Measurements from ENCODE around the genes TOMM5 and TRMT10B.

- PRO-cap, 4 experiments: peak in 4 of 4 experiments; most common plus-strand start chr9:37529231 (in 3); most common minus-strand start chr9:37529253 (in 2)
- RAMPAGE, long total RNA, 4 experiments: no peak in any of the 4 experiments
Observed at GRCh38 chr9:37528827-37529679, 43.3 kb downstream of the POLR1E start.

- PRO-cap, 4 experiments: peak in 4 of 4 experiments; most common plus-strand start chr9:37592645 (in 2); most common minus-strand start chr9:37592604 (in 2)
- RAMPAGE, long total RNA, 4 experiments: start-site peak on the minus strand in 4 of 4 experiments, at chr9:37592545-37592604 at its widest, 919 to 2,349 reads per replicate
Observed at GRCh38 chr9:37591754-37592844, at the start of gene TOMM5. TOMM5 (minus strand) TSS chr9:37592597.

GRCh38 chr9:37753443-37754410 is at the start of gene TRMT10B:
TRMT10B (plus strand) TSS chr9:37753805.
- PRO-cap, 4 experiments: peak in 4 of 4 experiments; most common plus-strand start chr9:37753784 (in 2); most common minus-strand start chr9:37753711 (in 3)
- RAMPAGE, long total RNA, 4 experiments: start-site peak on the plus strand in 4 of 4 experiments, at chr9:37753802-37753826 at its widest, 85 to 227 reads per replicate

DNA sequence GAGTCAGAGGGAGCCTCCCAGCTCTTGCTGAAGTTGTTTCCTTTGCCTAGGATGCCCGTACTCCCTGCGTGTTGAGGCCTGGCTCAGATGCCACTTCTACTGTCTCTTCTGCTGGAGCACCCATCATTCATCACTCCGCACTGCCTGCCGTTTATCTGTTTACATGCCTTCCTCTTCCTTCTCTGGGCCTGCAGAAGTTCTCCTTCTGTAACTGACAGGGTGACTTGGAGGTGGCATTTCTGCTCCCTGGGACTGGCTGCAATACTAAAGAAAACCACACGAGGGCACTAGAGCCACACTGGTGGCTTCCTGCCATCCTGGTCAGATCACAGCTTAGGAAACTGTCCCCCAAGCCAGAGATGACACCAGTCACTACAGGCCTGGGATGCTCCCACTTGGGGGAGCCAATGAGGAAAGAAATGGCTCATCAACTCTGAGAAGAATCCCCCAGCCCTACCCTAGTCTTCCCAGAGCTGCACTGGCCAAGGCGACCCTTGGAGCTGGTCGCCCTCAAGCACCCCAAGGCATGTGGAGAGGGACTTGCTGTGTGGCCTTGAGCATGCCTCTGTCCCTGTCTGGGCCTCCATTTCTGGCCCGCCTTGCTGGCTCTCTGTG is 9.7 kb upstream of the SLC25A51 start:
- PRO-cap, 4 experiments: no peak in any of the 4 experiments
- RAMPAGE, long total RNA, 4 experiments: no peak in any of the 4 experiments

GRCh38 chr9:37965936-37966961 is 62.3 kb upstream of the SLC25A51 start:
- PRO-cap, 4 experiments: no peak in any of the 4 experiments
- RAMPAGE, long total RNA, 4 experiments: no peak in any of the 4 experiments

- PRO-cap, 4 experiments: no peak in any of the 4 experiments
- RAMPAGE, long total RNA, 4 experiments: no peak in any of the 4 experiments
Observed at GRCh38 chr9:37968931-37969692, 65.2 kb upstream of the SLC25A51 start.

DNA sequence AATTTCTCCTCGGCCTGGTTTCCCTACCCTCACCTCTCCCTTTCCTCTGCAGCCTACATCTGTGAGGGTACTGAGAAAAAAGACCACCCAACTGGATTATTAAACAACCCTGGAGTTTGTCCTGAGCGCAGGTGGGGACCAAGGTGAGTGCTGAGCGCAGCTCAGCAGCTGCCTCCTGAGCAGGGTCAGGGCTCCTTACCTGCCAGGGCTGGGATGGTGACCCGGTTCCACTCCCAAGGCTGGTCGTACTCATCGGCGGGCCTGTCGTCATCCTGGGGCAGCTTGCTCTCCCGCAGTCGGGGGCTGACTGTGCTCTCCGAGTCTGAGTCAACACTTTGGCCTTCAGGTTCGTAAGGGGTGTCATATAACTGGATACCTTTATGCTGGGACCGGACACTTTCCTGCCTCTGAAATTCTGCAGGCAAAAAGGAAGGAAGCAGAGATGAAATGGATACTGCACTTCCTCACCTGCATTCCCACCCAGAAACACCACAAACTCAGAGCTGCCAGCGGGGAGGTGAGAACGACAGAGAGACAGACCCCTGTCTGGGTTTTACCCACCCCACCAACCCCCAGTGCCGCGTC is 70.6 kb upstream of the SLC25A51 start:
- PRO-cap, 4 experiments: no peak in any of the 4 experiments
- RAMPAGE, long total RNA, 4 experiments: no peak in any of the 4 experiments

- PRO-cap, 4 experiments: no peak in any of the 4 experiments
- RAMPAGE, long total RNA, 4 experiments: start-site peak on the minus strand in 1 of 4 experiments, at chr9:38001393-38001462 at its widest, 8 reads per replicate
Observed at GRCh38 chr9:38001121-38001969, 67.7 kb downstream of the SHB start.

GRCh38 chr9:38024267-38024925 is 44.6 kb downstream of the SHB start:
- PRO-cap, 4 experiments: no peak in any of the 4 experiments
- RAMPAGE, long total RNA, 4 experiments: no peak in any of the 4 experiments

GRCh38 chr9:38047711-38048240 is 21.3 kb downstream of the SHB start:
- PRO-cap, 4 experiments: peak in 1 of 4 experiments; most common minus-strand start chr9:38047933 (in 1)
- RAMPAGE, long total RNA, 4 experiments: no peak in any of the 4 experiments

DNA sequence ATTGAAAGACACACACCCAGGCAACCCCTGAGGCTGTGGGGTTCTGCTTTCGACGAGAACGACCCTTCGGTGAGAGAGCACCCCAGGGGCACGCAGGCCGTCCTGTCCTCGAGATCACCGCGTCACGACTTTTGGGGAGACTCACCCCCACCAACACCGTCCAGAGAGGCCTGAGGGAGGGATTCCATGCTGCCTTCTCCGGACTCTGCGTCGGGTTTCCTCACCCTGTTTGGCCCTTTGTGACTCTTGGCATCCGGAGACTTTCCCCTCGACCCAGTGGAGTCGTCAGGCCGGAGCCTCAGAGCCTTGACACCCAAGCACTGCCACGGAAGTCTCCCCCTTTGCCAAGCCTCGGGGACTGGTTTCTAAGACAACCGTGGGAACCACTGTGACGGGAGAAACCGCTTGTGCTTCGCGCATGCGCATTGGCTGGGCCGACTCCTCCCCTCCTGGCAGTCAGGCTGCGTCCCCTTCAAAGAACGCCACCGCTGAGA is 459.3 kb upstream of the ZNG1F start:
- PRO-cap, 4 experiments: peak in 1 of 4 experiments; most common minus-strand start position 300 of the sequence (in 1)
- RAMPAGE, long total RNA, 4 experiments: no peak in any of the 4 experiments

DNA sequence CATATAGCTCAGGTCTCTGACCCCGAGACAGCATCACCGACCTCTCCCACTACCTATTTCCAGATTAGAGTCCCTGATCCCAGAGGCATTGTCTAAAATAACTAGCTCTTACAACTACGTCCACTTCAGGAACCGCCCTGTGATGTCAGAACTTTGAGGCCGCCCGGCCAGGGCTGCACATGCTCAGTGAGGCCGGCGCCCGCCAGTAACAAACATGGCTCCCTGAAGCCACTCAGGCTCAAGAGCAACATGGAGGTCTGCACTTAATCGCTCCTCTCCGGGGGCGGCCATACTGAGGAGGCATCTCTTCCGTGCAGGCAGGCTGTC is 385.0 kb downstream of the SPATA31A6 start:
- PRO-cap, 4 experiments: no peak in any of the 4 experiments
- RAMPAGE, long total RNA, 4 experiments: no peak in any of the 4 experiments

DNA sequence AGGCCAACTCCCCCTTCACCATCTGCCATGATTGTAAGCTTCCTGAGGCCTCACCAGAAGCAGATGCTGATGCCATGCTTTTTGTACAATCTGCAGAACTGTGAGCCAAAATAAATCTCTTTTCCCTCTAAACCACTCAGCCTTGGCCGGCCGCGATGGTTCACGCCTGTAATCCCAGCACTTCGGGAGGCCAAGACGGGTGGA is 1480.4 kb downstream of the SPATA31A7 start:
- PRO-cap, 4 experiments: no peak in any of the 4 experiments
- RAMPAGE, long total RNA, 4 experiments: no peak in any of the 4 experiments

DNA sequence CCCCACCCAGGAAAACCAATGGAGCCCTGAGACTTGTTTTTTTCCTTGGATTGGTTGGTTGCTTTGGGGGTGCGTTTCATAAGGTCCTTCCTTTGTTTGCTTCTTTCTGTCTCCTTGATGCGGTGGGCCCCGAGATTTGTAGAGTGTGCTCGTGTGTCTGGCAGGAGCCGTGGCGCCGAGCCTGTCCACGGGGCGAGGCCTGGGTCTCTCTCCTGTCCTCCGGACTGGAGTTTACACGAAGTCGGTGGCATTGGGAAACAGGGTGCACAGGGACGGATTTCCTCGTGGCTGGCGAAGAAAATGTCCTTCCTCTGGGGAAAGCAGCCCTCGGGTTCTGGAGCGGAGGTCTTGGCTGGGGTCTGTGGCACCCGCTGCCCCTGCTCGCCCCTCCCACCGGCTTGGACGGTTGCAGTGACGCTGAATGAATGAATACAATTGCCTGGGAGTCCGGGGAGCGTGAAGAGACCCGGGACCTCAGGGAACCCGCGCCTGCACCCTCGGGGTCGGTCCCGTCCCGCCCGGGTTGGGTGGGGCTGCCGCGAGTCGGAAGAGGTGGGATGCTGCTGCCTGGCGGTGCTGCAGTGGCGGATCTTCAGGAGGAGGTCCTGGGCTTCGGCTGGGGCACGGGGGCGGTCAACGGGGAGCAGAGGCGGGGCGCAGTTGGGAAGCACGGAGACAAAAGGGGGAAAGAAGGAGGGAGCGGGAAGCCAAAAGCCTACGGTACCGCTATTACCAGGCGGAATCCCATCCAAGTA is 1611.9 kb downstream of the SPATA31A7 start:
- PRO-cap, 4 experiments: peak in 4 of 4 experiments; most common plus-strand start position 434 of the sequence (in 3); most common minus-strand start position 485 of the sequence (in 3)
- RAMPAGE, long total RNA, 4 experiments: start-site peak on the plus strand in 2 of 4 experiments, centred at positions 446 to 559 of the sequence, 17 to 45 reads per replicate; start-site peak on the minus strand in 1 of 4 experiments, centred at position 504 of the sequence, 11 reads per replicate

- PRO-cap, 4 experiments: peak in 1 of 4 experiments; most common plus-strand start chr9:62949336 (in 1)
- RAMPAGE, long total RNA, 4 experiments: no peak in any of the 4 experiments
Observed at GRCh38 chr9:62949100-62949554, 1759.3 kb downstream of the SPATA31A7 start.

DNA sequence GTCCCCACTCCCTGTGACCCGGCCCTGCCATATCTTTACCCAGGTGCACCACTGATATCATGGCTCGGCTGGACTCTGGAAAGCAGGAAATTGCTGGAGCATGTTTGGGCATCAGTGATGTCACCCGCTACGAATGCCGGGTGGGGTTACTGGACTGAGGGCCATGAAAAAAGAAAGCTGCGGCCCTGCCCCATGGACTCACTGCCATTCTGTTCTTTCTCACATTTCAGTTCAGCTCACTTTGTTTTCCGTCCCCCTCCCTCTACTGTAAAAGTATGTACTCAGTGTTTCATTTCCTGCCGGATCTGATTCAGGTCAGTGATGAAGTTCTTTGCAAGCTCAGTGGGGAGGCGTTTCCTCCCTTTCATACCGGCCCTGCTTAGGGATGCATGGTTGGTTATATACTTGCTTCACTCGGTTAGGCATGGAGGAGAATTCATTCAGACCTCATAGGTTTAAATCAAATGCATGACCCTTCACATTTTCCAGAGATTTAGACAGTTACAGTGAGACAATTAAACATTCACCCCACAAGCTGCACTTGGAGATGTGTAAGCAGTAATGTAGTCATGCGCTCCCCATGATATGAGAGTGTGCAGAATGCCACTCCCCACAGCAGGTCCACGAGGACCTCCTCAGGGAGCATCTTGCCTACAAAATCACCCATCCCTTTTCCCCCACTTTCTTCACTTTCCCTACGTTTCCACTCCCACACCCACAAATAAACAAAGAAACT is 1938.5 kb downstream of the FOXD4L5 start:
- PRO-cap, 4 experiments: peak in 3 of 4 experiments; most common plus-strand start position 293 of the sequence (in 1); most common minus-strand start position 307 of the sequence (in 3)
- RAMPAGE, long total RNA, 4 experiments: no peak in any of the 4 experiments

GRCh38 chr9:65382591-65383366 is 97.8 kb upstream of the FOXD4L5 start:
- PRO-cap, 4 experiments: no peak in any of the 4 experiments
- RAMPAGE, long total RNA, 4 experiments: no peak in any of the 4 experiments

DNA sequence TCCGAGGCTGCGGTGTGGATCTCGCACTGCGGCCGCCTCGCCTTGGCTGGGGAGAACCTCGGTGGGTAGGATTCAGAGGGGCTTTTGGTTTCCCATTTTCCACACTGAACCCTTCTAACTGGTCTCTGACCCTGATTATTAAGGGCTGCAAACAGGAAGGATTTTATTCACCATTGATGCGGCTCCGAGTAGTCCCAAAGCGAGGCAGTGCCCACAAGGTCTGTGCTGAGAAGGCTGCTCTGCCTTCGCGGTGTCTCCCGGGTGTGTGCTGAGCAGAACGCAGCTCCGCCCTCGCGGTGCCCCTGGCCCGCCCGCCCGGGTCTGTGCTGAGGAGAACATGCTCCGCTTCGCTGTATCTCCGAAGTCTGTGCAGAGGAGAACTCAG is 530.7 kb downstream of the FOXD4L4 start:
- PRO-cap, 4 experiments: no peak in any of the 4 experiments
- RAMPAGE, long total RNA, 4 experiments: no peak in any of the 4 experiments

DNA sequence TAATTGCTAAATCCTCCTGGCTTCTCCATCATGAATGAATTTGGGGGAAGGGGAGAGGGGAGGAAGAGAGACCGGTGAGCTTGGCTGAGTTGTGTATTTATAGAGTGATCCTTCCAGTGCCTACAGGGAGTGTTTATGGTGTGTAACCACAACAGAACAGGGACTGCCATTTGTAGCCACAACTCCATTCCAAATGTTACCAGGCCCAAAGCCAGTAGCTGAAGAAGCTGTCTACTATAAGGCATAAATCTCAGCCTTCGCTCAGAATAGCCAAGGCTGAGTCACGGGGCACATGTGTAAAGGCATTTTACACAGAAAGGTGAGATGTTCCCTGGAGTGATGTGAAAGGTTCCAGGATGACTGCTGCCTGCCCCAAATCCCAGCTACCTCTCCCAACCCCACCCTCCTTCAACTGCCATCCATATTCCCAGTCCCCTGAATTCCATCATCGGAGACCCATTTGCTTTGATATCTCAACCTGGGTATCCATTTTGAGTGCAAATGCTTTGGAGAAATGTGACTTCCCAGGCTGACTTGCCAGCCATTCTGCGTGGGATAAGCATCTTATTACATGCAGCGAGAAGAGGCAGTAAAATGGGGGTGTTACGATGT is 2.4 kb downstream of the TMEM252 start:
- PRO-cap, 4 experiments: no peak in any of the 4 experiments
- RAMPAGE, long total RNA, 4 experiments: no peak in any of the 4 experiments

DNA sequence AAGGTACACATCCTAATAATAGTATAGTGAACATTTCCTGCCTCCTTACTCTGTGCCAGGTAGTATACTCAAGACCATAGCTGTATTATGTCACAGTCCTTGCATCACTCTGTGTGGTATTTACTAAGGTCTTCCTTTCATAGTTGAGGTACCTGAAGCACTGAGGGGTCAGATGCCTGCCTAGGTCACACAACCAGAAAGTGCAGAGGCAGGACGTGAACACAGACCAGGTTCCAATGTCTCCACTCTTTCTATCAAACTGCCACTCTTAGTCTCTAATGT is 64.3 kb upstream of the PIP5K1B start:
- PRO-cap, 4 experiments: peak in 2 of 4 experiments; most common plus-strand start position 196 of the sequence (in 2)
- RAMPAGE, long total RNA, 4 experiments: no peak in any of the 4 experiments